ENCODE measurements around a stretch of chr1.

DNA sequence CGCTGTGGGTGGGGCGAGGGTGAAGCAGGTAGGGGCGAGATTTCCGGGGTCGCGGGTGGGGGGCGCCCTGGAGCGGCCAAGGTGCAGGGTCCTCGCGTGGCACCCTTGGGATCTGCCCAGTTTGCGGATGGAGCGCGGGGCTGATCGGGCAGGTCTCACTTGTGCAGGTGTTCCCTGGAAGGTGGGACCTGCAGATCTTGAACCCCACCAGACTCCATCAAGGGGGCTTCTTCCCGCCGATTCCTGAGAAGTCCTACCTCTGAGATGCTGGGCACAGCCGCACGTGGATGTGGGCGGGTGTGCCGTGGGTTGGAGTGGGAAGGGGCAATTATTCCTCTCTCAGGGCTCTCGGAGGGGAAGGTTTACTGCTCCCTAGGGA is 1.3 kb downstream of the PIK3CD start:
- PRO-cap, result no peak

- PRO-cap, result no peak
These were observed 68.7 kb downstream of the CLSTN1 start for GRCh38 chr1:9755074-9755387.

GRCh38 chr1:9900241-9901025 is 9.6 kb downstream of the CTNNBIP1 start:
- PRO-cap, result bidirectional peak, plus-strand start at chr1:9900620, minus-strand start at chr1:9900496

DNA sequence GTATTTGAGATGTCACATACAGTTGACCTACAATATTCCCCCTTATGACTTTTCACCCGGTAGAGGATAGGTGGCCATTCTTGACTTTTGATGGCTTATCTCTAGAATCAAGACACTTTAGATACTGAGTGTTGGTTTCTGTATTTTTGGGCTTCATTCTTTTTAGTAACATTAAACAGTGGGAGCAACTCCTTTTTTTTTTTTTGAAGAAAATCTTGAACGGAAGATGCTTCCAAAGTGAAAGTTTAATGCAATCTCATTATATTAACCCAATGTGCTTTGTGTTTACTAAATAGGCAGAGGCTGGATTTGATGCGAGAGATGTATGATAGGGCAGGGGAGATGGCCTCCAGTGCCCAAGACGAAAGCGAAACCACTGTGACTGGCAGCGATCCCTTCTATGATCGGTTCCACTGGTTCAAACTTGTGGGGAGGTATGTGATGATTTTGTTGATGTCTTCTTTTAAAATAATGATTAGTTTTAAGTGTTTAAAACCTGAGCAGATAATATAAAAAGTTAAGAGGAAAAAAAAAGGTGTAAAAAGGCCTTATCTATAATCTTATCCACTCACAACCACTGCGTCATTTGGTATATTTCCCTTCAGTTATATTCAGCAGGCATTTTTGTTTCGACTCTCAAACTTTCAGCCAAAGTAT is 74.3 kb upstream of the PGD start:
- PRO-cap, result no peak

- PRO-cap, result no peak
These were observed 21.8 kb downstream of the PEX14 start for GRCh38 chr1:10496597-10496843.

DNA sequence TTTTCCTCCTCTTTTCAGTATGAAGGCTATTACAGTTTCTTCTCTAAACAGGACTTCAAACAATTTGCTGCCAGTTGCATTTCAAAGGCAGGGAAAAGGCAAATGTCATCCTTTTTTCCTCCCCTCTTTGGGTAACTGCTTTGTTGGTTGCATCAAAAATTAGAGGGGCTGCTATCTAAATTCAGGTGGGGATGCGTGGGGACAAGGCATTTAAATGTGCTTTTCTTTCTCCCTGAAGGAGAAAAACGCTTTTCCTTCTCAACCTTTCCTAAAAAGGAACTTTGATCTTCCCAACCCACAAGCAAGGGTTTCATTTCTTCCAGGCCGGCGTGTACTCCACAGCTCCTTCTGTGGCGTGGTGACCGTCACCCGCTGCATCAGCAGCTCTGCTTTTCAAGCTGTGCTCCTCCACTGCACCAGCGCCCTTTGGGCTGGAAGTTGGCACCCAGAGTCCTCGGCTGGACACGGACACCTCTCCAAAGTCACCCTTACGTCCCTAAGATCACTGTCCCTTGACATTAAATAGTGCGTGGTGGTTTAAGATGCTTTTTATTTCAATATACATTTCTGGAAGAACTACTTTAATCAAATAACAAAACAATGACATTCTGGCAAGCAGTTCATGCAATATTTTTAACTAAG is 54.3 kb downstream of the PEX14 start:
- PRO-cap, result no peak

- PRO-cap, result no peak
These were observed 141.6 kb downstream of the PEX14 start for GRCh38 chr1:10616217-10616871.

DNA sequence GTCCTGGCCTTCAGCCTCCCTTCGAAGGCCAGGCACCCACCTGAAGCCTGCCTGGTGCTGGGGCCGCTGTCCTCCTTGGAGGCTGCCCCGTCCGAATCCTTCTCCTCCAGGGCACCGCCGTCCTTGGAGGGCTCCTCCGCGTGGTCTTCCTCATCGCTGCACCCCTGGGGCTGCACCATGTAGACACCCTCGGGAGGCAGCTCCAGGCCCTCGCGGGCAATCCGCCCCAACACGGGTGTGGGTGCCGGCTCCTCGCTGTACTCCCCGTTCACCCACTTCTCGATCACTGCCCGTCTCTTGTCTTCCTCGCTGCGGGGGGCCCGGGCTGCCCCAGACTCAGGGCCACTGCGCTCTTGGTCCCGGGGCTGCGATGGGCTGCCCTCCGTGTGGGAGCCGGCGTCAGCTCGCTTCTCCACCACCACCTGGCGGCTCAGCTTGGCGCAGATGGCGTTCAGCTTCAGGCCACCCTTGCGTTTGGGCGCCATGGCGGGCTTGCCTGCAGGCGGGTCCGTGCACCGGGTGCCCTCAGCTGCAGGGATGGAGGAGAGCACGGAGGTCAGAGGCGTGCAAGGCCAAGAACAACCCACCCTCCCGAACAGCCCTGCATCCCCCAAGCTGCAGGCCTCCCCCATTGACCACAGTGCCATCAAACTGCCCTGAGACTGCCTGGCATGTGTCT is 131.3 kb downstream of the CASZ1 start:
- PRO-cap, result no peak

DNA sequence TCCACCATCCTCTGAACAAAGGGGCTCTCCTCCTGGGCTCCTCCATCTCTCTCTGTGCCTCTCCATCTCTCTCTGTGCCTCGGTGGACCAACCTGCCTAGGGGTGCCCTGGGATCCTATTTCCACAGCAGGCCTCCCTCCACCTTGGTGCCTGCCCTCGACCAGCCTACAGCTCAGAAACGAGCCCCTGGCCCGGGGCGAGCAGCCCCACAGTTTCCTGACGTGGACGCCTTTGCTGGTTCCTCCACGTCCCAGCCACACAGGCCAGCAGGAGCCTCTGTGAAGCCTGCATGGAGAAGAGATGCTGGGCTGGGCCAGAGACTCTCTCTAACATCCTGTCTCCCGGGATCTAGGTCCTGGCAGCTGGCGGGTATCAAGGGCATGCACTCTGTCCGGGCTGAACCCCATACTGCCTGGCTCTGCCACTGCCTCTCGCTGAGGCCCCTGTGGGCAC is 119.9 kb downstream of the CASZ1 start:
- PRO-cap, result no peak

- PRO-cap, result no peak
These were observed 119.2 kb downstream of the CASZ1 start for GRCh38 chr1:10677021-10677933.

DNA sequence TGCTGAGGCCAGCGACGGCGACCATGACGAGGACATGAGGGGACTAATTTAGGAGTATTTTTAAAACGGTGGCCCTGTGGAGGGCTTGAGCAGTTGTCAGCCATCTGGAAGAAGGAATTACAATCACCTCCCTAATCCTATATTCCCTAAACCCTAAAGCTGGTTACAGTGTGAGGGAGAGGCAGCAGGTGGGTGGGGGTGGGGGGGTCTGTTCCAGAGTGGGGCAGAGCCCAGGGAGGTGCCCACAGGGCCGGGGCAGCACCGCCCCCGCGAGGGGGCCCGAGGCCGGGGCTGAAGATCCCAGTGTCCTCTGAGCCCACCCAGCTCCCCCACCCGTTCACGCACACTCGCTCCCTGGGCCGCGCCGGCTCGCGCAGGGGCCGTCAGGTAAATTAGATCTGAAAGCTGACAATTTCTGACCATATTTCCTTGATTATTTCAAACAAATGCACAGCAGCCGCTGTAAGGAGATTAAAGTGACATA is 118.2 kb downstream of the CASZ1 start:
- PRO-cap, result no peak

GRCh38 chr1:10681751-10682098 is 114.7 kb downstream of the CASZ1 start:
- PRO-cap, result no peak

GRCh38 chr1:10776170-10776914 is 20.1 kb downstream of the CASZ1 start:
- PRO-cap, result unidirectional peak, plus-strand start at chr1:10776724

GRCh38 chr1:10900678-10901769 is 80.9 kb downstream of the C1orf127 start:
- PRO-cap, result no peak

DNA sequence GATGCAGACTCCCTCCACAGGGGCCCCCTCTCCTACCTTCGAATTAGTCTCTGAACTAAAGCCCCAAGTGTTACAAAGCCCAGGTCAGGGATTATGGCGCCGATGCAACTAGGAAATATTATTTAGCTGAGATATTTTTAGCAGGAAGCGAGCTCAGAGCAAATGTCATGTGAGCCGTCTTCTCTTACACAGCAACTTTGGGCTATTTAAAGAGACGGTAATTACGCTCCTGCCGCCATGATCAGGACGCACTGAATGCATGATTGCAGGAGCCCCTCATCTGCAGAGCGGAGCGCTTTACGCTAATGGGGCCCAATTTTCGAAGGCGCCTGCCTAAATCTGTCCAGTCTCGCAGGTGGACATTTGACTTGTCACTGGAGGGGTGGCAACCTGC is 24.7 kb downstream of the C1orf127 start:
- PRO-cap, result no peak

DNA sequence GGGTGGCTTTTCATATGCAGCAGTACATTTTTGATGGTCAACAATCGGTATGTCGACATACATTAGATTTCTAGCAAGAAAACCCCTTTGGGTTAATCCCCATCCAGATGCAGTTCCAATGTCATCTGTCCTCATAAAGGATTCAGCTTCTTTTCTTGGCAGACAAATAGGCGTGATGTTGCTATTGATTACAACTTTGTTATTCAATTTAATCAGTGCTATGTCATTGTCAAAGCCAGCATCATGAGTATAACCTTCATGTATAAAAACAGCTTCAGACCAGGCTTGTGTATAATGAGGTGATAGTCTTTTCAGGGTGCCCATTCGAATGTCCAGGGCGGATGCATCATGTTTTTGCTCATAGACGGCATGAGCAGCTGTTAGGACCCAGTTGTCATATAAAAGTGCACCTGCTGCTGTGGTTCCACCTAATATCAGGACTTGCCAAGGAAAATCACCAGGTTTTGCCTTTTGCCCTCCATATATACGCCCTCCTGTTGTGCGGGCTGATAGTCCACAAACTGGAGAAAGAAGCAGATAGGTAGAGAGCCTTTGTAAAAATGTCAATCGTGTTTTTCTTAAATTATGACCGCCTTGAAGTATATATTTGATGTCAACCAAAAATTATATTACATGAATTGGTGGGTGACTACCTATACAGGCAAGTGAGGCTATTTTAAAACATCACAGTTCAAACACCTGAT is 14.8 kb downstream of the TARDBP start:
- PRO-cap, result no peak

GRCh38 chr1:11125933-11126222 is 26.2 kb upstream of the EXOSC10 start:
- PRO-cap, result no peak

DNA sequence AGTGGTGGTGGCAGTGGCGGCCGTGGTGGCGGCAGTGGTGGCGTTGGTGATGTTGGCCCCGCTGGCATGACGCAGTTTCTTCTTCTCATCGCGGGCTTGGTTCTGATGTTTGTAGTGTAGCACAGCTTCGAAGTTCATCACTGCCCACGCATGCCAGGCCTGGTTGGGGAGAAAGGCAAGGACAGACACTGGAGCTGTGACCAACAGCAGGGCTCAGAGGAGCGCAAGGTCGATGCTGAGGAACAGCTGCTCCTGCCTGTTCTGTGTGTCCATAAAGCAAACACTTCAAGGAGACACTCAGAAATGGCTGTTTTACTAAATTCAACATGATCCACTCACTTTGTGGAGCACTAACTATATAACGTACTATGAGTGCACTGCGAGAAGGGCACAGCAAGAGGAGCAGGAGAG is 31.0 kb upstream of the EXOSC10 start:
- PRO-cap, result no peak

DNA sequence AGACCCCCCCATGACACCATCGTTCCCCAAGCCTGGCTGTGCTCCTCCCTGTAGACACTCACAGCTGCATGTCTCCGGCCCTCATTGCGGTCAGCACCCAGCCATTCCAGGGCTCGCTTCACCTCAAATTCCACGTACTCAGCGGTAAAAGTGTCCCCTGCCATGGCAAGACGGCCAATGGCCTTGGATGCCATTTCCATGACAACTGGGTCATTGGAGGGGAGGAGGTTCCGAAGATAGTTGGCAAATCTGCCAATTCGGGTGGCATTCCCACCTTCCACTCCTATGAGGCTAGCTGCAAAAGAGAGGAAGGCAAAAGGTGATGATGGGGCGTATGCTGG is 5.5 kb downstream of the MTOR start:
- PRO-cap, result no peak

GRCh38 chr1:11353201-11353657 is 80.2 kb downstream of the UBIAD1 start:
- PRO-cap, result no peak